ENCODE results near the gene PSTPIP1.

- PRO-cap, 2 experiments: no peak in any of the 2 experiments
Measured at GRCh38 chr15:75859724-75860078, 16.5 kb downstream of the UBE2Q2 start.

DNA sequence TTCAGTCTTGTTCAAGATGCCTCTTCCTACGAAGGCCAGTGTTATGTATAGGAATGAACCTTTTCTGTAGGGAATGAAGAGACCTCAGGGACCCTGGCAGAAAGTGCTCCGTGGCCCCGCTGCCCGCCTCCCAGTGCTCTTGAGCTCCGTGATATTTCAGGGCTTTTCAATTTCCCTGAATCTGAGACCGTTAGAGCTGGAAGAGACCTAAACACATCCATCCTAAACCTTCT lies 80.6 kb downstream of the TMEM266 start:
- PRO-cap, 2 experiments: no peak in any of the 2 experiments

- PRO-cap, 2 experiments: no peak in any of the 2 experiments
Measured at GRCh38 chr15:76161177-76161619, 101.4 kb downstream of the TMEM266 start.

- PRO-cap, 2 experiments: no peak in any of the 2 experiments
Measured at GRCh38 chr15:76163230-76163930, 103.6 kb downstream of the TMEM266 start.

- PRO-cap, 2 experiments: no peak in any of the 2 experiments
Measured at GRCh38 chr15:76337047-76337551, 526 bp downstream of the ISL2 start.

- PRO-cap, 2 experiments: no peak in any of the 2 experiments
Measured at GRCh38 chr15:76337573-76338630, 1.3 kb downstream of the ISL2 start.

- PRO-cap, 2 experiments: no peak in any of the 2 experiments
Measured at GRCh38 chr15:76466966-76467653, 130.5 kb downstream of the ISL2 start.

DNA sequence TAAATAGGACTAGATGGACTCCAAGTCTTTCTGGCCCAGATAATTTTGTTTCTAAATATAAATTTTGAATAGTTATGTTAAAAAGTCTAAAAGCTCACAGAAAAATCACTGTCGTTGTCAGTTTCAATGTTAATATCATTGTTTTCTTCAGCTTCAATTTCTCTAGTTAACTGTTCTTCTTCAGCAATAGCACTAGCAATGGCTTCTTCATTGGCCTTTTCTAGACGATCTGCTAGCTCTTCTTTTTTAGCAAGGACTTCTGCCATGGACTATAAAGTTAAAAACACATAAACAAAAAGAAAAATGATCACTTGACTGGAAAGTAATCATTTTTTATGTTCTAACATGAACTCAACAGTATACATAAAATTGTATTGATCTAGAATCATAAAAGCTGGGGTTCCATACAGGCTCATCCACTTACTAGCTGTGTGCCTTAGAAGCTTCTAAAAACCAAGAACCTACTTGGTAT lies 138.3 kb downstream of the SCAPER start:
- PRO-cap, 2 experiments: no peak in any of the 2 experiments

- PRO-cap, 2 experiments: peak in 2 of 2 experiments; most common plus-strand start chr15:76995403 (in 2); most common minus-strand start chr15:76995288 (in 2)
Measured at GRCh38 chr15:76994552-76995814, at the start of gene PSTPIP1. Gene PSTPIP1, plus strand, starts transcription at chr15:76995126.

DNA sequence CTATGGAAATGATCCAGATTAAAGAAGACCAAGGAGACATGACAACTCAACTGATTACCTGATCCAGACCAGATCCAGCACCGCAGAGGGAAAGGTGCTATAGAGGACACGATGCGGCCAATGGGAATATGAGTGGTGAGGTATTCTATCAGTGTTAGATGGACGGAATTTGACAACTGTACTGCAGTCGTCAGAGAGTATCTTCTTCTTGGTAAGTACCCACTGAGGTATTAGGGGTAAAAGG lies 27.4 kb downstream of the TSPAN3 start:
- PRO-cap, 2 experiments: no peak in any of the 2 experiments

DNA sequence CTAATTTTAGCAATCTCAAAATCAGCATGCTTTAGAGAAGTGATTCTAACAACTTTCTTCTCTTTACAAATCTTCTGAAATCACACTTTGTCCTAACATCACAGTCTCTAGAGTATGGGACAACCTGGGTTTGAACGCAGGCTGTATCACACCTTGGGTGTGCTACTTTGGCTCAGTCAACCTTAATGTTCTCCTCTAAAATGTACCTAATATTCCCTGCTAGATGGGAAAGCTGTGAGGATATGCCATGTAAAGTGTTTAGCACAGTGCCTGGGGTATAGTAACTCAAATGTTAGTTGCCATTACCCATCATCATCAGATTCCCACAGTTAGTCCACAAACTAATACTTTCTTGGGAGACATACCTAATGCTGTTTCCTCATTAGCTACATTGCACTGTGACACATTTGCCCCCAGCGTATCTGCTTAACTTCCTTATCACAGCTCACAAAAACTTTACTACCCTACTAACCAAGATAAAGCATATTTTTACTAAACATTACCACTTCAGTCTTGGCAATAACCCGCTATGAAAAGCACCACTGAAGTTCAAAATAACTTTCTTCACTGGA lies 3.0 kb downstream of the TSPAN3 start:
- PRO-cap, 2 experiments: no peak in any of the 2 experiments

DNA sequence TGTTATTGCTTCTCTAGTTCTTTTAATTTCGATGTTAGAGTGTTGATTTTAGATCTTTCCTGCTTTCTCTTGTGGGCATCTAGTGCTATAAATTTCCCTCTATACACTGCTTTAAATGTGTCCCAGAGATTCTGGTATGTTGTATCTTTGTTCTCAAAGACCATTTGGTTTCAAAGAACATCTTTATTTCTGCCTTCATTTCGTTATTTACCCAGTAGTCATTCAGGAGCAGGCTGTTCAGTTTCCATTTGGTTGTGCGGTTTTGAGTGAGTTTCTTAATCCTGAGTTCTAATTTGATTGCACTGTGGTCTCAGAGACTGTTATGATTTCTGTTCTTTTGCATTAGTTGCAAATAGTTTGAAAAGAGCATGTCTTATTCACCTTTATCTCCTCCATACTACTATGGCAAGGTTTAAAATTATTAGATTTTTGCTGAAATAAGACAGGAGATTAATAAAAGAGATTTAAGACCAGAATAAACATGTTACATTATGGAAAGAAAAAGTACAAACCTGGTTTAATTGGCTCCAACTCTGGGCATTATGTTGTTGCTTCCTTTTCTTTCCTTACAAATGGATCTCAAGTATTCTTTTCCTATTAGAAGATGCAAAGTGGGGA lies 133.9 kb downstream of the PEAK1 start:
- PRO-cap, 2 experiments: no peak in any of the 2 experiments

- PRO-cap, 2 experiments: no peak in any of the 2 experiments
Measured at GRCh38 chr15:77542982-77544029, 89.4 kb downstream of the LINGO1 start.

DNA sequence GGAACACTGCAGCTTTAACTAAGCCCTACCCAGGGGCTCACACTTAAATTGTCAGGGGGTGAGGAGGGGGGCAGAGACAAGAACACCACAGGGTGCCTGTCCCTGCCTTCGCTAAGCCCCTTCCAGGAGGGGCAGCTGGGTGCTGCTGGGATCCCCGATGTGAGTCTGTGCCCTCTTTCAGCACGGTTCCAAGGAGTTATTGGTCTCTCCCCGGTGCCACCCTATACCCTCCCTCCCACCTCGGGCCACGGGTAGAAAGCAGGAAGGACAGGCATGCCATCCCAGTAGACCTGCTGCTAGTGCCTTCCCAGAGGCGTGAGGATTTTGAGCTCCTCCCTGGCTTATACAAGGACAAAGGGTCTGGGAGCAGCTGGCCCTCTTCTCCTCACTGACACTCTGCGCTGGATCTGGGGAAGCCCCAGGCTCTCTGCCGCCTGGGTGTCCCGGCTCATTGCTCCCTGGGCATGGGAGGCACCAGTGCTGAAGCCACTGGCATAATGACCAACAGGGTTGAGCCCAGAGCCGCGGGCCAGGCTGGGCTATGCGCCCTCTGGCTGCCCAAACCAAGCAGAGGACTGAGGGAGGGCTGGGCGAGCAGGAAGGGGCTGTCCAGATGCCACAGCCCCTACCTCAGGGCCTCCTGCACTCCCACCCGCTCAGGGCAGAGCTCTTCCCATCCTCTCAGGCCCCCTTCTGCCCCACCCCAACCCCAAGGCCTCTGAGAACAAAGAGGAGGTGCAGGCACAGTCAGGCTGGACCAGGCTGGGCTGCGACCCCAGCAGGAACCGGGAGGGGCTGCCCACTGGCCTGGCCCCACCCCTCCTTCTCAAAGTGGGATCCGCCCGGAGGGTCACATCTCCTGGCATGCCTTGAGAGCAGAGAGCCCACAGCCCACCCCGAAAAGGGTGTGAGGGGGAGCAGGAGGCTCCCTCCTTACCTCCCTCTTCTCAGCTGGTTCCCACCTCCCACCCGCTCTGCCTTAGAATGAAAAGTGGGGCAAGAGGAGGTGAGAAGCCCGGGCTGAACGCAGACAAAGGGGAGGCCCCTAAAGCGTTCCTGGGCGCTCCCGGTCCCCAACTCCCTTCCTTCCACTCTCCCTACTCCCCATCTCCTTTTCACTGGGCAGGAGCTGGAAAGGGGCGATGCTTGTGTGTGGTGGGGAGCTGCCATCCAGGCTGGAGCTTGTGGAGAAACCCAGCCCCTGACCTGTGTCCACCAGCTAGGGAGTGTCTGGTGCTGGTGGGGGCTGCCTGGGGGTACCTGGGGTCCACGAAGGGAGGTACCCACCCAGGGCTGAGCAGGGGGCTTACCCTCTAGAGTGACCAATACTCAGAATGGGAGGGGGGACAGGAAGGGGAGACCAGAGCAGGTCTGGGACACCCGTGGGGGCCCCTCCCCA lies 1.5 kb downstream of the LINGO1 start:
- PRO-cap, 2 experiments: no peak in any of the 2 experiments

- PRO-cap, 2 experiments: no peak in any of the 2 experiments
Measured at GRCh38 chr15:77993909-77994553, 83.5 kb downstream of the TBC1D2B start.

DNA sequence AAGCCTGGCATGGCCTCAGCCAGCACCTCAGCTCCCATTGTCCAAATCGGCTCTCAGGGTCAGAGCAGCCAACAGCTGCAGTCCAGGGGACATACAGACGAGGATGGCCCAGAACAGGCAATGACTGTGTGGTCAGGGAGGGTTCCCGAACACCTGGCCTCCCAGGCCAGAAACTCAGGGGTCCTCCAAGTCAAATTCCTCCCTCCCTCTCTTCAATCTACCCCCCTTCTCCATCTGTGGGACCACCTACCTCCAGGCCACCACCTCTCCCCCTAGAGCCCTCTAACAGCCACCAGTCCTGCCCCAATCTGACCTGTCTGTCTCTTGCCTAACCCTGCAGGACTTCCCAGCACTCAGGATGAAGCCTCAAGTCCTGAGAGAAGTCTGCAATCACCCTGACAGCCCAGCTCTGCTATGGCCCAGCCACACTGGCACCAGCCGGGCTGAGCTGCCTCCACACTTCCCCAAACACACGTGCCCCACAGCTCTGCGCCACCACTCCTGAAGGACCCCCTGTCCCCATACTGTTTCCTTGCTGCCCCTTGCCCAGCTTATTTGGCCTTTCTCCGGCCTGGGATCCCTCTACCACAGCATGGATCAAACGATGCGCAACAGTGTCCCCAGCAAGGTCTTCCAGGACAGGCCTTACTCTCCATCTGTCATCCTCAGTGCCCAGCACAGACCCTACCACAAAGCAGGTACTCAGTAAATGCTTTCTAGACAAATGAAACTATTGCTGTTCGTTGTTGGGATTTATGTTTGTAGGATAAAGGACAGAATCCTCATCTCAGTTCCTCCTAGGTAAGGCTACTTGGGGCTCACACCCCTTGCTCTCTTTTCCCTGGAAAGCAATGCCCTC lies 76.6 kb downstream of the TBC1D2B start:
- PRO-cap, 2 experiments: no peak in any of the 2 experiments

DNA sequence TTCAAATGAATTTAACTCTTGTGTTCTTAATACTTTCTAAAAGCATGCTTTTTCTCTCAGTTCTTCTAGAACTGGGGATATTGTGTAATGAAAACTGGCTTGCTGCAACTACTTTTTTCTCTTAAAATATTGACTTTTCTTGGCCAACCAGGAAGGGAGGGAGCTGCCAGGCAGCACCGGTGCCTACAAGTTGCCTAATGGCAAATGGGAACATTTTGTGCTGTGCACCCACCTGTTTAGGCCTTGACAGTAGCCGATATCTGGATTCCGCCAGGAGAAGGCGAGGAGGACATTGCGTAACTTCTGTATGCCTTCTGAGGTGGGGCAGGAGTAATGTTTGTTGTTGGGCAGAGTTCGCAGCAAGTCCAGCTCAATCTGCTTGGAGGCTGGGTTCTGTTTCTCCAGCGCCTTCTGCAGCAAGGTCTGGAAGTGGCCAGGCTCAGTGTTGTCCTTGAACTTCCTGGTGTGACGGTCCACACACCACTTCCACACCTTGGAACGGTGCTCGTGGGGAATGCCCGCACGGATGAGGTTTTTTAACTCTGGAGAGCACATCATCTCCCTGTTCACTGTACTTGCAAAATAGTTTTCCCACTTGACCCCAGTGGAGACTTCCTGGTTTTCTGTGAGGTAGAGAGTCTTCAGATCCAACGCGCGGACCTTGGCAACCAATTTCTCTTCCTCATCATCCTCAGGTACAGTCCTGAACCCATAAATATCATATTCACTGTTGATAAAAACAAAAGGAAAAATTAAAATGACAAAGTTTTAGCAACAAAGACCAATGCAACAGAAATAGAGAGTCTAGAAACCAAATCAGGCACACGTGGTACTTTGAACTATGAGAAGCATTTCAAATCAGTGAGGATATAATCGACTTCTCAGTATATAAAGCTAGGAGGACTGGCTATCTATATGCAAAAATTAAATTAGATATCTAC lies 64.7 kb downstream of the TBC1D2B start:
- PRO-cap, 2 experiments: no peak in any of the 2 experiments

GRCh38 chr15:78024181-78024600 lies 53.3 kb downstream of the TBC1D2B start:
- PRO-cap, 2 experiments: no peak in any of the 2 experiments

DNA sequence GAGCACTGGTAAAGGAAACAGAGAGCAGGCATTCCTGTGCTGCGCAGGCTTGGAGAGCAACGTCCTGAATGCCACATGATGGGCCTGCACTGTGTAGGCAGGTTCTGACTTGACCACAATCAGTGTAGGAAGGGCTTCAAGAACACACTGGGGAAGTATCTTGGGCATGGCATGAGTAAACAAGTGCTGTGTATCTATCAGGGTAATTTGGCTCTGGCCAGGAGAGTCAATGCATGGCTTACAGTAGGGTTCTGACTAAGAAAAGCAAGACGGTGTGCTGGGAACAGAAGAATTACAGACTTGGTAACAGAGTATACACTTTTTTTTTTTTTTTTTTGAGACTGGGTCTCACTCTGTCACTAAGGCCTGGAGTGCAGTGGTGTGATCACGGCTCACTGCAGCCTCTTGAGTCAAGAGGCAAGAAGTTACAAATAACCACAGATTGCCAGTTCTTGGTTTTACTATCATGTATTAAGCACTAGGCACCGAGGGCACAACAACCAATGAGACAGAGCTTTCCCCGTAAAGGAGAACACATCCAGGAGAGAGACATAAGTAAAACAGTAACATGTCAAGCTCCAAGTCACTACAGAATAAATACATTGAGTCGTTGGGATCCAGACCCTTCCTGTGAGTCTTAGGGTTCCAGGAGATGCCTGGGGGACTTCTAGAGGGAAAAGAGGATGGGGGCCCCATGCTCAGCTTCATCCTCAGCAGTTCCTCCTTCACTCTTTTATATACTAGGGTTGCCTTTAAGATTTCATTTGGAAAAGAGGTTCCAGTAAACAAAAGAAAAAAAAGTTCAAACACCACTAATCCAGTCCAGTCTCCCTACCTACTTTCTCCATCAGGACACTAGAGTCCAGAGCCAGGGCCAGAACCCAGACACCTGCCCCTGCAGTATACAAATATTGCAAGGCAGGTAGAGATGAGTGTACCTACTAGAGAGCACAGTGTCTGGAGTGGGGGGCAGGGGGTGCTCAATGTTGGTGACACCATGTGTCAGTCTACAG lies 30.4 kb downstream of the TBC1D2B start:
- PRO-cap, 2 experiments: no peak in any of the 2 experiments

GRCh38 chr15:78048495-78049054 lies 28.9 kb downstream of the TBC1D2B start:
- PRO-cap, 2 experiments: no peak in any of the 2 experiments